ENCODE results near the genes CHEK2 and EMID1.

DNA sequence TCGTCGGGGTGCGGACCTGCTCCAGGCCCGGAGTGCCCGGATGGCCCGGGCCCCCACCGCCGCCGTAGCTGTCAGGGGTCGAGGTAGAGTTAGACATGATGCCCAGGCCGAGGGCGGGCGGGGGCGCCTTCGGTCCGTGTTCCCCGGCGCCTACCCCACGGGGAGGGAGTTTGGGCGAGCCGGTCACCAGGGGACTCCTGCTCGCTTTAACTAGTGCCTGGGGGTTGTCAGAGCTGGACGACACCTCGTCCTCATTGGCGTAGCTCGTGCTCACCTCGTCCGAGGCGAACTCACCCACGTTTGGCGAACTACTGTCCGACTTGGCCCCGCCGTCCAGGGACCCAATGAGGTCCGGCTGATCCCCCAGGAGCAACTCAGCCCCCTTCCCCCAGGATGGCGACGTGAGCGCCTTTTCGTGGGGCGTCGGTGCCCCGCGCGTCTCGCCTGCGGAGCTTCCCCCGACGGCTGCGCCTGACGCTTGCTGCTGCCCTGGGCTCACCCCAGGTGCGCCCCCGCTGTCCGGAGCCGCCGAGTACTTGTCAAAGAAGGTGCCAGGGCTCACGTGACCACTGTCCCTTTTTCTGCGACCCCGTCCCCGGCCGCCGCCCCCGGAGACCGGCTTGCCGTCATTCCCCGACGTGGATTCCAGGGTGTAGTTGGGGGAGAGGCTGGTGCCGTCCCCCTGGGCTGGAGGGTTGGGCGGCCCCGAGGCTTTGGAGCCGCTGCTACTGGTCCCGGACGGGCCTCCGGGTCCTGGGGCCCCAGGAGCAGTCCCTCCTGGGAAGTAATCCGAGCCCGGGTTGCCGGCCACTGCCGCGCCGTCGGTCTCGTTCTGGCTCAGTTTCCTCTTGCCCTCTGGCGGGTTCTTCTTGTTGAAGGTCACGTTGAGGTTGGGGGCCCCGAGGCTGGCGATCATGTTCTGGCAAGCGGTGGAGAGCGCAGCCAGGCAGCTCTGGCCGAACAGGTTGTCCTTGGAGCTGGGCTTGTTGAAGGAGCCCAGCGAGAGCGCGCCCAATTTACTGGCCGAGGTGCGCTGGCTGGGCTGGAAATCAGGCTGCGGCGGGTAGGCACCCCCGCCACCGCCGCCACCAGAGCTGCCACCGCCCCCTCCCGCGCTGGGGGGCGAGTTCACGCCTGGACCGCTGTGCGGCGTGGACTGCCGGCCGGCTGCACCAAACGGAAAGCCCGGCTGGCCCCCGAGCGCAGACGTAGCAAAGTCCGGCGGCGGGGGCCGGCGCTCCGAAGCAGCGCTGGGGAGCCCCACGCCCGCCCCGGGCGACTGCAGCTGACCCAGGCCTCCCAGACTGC lies 4.0 kb downstream of the MN1 start:
- PRO-cap = no peak

- PRO-cap = no peak
Observed at GRCh38 chr22:27867969-27868592, 51.0 kb downstream of the PITPNB start.

DNA sequence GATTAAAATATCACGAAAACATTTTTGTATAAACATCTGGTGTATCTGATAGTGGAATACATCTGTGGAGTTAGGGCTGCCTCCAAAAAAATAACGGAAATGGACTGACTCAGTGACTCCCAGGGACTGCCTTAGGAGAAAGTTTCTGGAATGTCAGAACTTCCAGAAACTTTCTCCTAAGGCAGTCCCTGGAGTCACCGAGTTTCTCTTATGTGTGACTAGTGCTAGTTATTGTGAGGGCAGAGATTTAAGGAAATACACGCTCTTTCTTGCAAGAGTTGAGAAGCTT lies 1.3 kb upstream of the PITPNB start:
- PRO-cap = no peak

- PRO-cap = no peak
Observed at GRCh38 chr22:28338336-28339261, 341.0 kb downstream of the TTC28 start.

- PRO-cap = no peak
Observed at GRCh38 chr22:28383575-28384340, 295.9 kb downstream of the TTC28 start.

DNA sequence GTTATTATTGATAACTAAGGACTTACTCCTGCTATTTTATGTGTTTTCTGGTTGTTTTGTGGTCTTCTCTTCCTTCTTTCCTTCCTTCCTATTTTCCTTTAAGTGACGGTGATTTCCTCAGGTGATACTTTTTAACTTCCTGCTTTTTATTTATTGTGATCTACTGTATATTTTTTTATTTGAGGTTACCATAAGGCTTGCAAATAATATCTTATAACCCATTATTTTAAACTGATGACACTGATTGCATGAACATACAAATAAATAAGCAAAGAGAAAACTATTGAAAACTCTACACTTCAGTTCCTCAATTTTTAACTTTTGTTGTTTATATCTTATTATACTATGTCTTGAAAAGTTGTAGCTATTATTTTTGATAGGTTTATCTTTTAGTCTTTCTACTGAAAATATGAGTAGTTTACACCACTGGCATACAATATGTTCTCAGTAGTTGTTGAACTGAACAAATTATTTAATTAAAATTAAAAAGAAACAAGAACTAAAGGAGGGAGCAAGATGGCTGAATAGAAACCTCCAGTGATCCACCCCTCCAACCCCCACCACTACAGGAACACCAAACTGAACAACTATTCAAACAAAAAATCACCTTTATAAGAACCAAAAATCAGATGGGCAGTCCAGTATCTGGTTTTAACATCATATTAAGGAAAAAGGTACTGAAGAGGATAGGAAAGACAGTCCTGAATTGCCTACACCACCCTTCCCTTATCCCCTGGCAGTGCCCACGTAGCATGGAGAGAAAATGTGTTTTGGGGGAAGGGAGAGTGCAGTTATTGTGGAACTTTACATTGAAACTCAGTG lies 101.5 kb downstream of the TTC28 start:
- PRO-cap = no peak

GRCh38 chr22:28741491-28741890 lies at the start of gene CHEK2:
Gene CHEK2, minus strand, starts transcription at chr22:28741820.
- PRO-cap = bidirectional peak, plus-strand start at chr22:28742054, minus-strand start at chr22:28741820

GRCh38 chr22:28772259-28772498 lies 316 bp upstream of the CCDC117 start:
- PRO-cap = no peak

GRCh38 chr22:28792527-28793189 lies 20.2 kb downstream of the CCDC117 start:
- PRO-cap = no peak

GRCh38 chr22:28801908-28803118 lies 29.8 kb downstream of the CCDC117 start:
- PRO-cap = no peak

GRCh38 chr22:28814913-28815467 lies 42.5 kb downstream of the CCDC117 start:
- PRO-cap = no peak

DNA sequence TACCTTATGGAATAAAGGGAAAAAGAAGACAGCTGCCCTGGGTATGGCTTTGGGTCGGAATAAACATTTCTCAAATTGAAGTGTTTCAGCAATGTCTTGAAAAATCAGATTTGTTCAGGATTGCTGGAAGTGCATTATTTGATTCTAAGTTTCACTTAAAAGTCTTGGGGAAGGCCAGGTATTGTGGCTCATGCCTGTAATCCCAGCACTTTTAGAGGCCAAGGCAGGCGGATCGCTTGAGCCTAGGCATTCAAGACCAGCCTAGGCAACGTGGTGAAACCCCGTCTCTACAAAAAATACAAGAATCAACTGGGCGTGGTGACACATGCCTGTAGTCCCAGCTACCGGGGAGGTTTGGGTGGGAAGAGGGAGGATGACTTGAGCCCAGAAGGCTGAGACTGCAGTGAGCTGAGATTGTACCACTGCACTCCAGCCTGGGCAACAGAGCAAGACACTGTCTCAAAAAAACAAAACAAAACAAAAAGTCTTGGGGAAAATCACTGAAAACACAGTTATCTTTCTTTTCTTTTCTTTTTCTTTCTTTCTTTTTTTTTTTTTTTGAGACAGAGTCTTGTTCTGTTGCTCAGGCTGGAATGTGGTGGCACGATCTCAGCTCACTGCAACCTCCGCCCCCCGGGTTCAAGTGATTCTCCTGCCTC lies 43.2 kb downstream of the CCDC117 start:
- PRO-cap = no peak

DNA sequence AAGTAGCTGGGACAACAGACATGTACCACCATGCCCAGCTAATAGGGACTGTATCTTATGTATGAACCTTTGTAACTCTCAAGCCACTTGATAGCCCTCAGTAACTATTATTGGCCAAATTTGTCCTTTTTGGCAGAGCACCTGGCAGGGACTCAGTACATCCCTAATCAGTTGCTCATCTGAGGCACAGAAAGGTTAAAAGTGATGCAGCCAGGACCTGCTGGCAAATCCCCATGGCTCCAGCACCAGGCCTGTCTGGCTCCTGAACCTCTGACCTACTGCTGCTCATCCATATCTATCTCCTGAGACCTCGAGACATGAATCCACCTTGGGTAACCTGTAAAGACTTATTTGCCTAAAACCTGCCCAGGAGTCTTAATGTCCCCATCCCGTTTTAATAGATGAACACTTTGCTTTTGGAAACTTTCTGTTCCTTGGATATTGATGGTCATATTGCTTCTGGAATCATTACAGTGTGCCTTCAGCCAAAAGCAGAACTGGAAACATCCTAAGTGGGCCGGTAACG lies 49.1 kb downstream of the CCDC117 start:
- PRO-cap = no peak

DNA sequence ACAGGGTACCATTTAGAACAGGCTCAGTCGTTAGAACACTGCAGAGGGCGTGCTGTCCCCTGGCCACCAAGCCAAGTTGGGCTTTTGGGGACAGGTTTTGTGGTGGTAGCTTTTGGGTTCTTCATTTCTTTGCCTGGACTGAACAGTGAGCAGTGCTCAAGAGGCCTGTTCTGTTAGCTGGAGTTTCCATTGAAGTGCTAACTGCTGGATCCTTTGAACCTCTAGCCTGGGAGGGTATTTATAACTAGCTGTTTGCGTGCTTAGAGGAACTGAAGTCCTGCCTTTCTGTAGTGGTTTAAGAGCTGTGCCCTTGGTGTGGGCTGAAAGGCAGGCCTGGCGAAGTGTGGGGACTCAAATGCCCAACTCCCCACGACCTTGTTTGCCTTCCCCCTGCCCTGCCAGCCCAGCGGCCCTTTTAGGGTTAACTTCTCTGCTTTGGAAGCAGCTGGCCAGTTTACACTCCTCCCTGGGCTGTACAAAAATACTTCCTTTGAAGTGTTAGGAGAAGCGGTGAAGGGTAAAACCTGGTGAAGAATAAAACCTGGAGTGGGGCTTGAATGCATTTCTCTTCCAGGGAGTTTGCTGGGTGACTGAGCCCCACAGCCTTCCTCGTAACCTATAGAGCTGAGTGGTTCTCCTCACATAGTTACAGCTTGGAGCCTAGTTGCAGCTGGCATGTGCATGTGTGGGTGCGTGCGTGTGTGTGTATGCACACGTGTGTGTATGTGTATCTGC lies 34.6 kb downstream of the ZNRF3 start:
- PRO-cap = no peak

DNA sequence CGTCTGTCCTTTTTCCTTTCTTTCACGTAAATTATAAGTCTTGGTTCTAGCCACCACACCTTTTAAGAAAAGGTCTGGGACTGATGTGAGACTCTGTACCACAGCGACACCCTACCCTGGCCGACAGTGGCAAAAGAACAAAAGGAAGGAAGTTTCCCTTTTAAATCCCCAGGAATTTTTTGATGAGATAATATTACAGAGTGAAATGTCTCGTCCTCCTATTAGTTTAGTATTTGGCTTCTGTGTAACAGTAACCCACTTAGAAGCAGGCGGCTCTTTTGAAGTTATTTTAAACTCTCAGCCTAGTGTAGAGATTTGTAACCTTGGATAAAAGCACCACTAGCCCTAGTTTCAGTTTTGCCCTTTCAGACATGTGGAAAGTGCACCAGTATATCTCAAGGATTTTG lies 84.2 kb downstream of the C22orf31 start:
- PRO-cap = no peak

GRCh38 chr22:29030060-29031283 lies 31.2 kb downstream of the C22orf31 start:
- PRO-cap = bidirectional peak, plus-strand start at chr22:29030863, minus-strand start at chr22:29030873

- PRO-cap = bidirectional peak, plus-strand start at chr22:29071716, minus-strand start at chr22:29071577
Observed at GRCh38 chr22:29071247-29072130, 1.3 kb upstream of the KREMEN1 start.

DNA sequence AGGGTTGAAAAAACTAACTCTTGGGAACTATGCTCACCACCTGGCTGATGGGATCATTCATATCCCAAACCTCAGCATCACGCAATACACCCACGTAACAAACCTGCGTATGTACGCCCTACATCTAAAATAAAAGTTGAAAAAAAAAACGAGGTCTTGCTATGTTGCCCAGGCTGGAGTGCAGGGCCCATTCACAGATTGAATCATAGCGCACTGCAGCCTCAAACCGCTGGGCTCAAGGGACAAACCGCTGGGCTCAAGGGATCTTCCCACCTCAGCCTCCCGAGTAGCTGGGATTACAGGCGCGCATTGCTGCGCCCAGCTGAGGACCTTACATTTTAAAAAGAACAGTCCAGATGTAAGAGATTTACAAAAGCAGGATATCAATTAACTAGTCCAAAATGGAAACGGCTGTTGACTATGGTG lies 41.9 kb upstream of the EMID1 start:
- PRO-cap = no peak

DNA sequence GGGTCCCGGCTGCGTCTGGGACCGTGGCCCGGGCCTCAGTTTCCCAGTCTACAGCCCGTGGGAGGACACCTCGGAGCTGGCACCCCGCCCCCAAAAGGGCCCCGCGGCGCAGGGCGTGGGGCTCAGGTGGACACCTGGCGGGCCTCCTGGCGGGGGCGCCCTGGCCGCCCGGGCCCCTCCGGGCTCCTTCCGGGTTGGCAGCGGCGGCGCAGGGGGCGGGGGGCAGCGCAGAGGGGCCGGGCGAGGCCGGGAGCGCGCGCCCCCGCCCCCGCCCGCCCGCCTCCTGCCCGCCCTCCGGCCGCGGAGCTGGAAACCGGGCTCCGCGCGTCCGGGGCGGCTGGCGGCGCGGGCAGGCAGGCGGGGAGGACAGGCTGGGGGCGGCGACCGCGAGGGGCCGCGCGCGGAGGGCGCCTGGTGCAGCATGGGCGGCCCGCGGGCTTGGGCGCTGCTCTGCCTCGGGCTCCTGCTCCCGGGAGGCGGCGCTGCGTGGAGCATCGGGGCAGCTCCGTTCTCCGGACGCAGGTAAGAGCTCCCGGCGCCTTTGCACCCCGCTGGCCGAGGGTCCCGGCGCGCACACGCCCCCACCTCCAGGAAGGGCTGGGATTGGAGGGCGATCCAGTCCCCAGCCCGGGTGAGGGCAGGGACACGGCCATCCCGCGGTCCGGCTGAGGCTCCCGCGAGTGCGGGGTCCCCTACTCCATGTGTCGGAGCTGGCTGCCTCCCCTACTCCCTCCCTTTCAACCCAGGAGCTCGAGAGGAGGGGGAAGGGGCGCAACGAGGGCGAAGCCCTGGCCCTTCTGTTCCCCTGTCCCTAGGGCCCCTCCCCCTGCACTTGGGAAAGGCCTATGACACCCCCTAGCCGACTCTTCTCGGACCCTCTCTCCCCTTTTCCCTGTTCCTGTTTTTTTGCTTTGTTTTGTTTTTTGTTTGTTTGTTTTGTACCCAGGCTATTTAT lies at the start of gene EMID1:
Gene EMID1, plus strand, starts transcription at position 279 of the 955 bp plus-strand sequence.
- PRO-cap = bidirectional peak, plus-strand start at position 311 of the sequence, minus-strand start at position 188 of the sequence; bidirectional peak, plus-strand start at position 590 of the sequence, minus-strand start at position 423 of the sequence

DNA sequence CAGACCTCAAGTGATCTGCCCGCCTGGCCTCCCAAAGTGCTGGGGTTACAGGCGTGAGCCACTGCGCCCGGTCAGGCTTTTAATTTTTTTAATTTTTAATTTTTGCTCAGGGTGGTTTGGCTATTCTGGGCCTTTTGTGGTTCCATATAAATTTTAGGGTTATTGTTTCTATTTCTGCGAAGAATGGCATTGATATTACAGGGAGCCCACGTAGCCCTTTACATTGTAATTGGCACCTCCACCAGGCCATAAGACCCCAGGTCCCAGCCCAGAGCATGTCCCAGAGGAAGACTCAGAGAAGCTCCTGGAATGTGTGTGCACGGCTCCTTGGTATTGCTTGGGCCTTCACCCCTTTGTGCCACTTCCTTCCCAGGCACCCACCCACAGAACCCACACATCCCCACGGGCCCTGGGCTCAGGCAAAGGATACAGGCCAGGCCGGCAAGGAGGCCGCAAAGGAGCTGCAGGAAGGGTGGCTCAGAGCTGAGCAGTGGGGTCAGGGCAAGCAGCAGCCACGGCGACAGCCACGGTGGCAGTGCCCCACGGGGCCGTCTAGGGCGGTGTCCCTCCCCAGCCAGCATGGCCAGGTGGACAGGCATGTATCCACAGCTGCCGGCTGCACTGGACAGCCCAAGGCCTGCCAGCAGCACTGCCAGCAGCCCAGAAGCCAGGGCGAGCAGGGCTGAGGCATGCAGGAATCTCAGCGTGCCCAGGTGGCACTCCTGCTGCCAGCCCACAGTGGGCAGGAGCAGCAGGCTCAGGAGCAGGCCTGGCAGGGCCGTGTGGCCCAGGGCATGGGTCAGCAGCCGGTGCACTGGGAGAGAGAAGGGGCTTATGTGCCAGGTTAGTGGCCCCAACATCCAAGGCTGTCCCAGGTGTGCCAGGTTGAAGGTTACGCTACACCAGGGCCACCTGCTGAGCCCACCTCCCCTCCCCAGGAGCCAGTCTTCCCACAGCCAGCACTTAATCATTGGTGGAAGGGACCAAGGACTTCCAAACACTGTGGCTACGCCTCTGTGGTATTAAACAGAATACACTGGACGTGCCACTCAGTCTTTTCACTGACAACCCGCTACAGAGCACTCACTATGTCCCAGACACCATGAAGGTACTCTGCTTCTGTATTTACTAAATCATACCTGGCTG lies 4.0 kb downstream of the RHBDD3 start:
- PRO-cap = no peak